Uterus (tissue), 7 donors: ENCODE results near the genes ANKRD27 and RHPN2.

- PRO-cap, 4 experiments = no peak in any of the 4 experiments
- RAMPAGE, long total RNA, 2 experiments = no peak in any of the 2 experiments
- RRBS = no CpG with 5 or more reads among the region's 8 CpGs
Measured at GRCh38 chr19:31262582-31263071, 86.6 kb downstream of the TSHZ3 start.

- PRO-cap, 4 experiments = no peak in any of the 4 experiments
- RAMPAGE, long total RNA, 2 experiments = start-site peak on the minus strand in 1 of 2 experiments, at chr19:31277796-31278434 at its widest, 39 reads per replicate
- RRBS = no CpG with 5 or more reads among the region's 37 CpGs
Measured at GRCh38 chr19:31277349-31278400, 71.6 kb downstream of the TSHZ3 start.

- PRO-cap, 4 experiments = no peak in any of the 4 experiments
- RAMPAGE, long total RNA, 2 experiments = no peak in any of the 2 experiments
- RRBS = no CpG with 5 or more reads among the region's 2 CpGs
Measured at GRCh38 chr19:31859490-31859820, 486.0 kb upstream of the ZNF507 start.

GRCh38 chr19:31910193-31910660, 435.2 kb upstream of the ZNF507 start:
- PRO-cap, 4 experiments = no peak in any of the 4 experiments
- RAMPAGE, long total RNA, 2 experiments = no peak in any of the 2 experiments
- RRBS = 60% methylated on average over 1 of the region's 7 CpGs

GRCh38 chr19:32674216-32675308, at the start of gene ANKRD27:
Gene ANKRD27, minus strand, starts transcription at chr19:32675180.
- PRO-cap, 4 experiments = peak in 4 of 4 experiments; most common minus-strand start chr19:32675166 (in 4)
- RAMPAGE, long total RNA, 2 experiments = start-site peak on the minus strand in 2 of 2 experiments, at chr19:32675146-32675170 at its widest, 13 to 83 reads per replicate
- RRBS = 2% methylated on average over 47 of the region's 104 CpGs

- PRO-cap, 4 experiments = no peak in any of the 4 experiments
- RAMPAGE, long total RNA, 2 experiments = no peak in any of the 2 experiments
- RRBS = no CpG with 5 or more reads among the region's 2 CpGs
Measured at GRCh38 chr19:33008990-33009348, 36.9 kb downstream of the FAAP24 start.

DNA sequence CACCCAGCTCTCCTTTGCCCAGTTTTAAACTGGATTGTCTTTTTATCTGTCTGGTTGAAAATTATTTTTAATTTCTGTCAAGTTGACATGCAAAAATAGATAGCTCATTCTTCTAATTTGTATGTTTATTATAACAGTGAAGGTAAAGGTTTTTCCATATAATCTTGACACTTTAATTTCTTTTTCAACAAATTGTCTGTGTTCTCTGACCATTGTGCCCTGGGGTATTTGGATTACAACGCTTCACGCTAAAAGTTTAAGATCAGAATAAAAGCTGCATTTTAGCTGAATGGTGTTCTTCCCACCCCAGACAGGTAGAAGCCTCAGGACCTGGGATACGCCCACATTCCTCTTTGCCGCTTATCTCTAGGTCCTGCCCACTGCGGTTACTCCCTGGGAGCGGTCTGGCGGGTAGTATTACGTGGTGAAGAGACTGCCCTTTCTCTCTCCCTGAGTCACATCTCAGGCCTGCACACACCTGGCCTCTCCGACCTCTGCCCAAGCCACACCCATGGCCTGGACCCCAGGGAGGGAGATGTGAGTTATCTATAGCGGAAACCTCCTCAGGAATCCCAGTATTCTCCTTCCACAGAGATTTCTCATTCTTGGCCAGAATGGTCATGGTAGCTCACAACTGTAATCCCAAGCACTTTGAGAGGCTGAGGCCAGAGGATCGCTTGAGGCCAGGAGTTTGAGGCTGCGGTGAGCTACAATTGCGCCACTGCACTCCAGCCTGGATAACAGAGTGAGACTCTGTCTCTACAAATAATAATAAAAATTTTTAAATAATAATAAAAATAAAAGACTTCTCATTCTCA, 17.3 kb downstream of the RHPN2 start:
- PRO-cap, 4 experiments = peak in 1 of 4 experiments; most common plus-strand start position 417 of the sequence (in 1); most common minus-strand start position 314 of the sequence (in 1)
- RAMPAGE, long total RNA, 2 experiments = no peak in any of the 2 experiments
- RRBS = no CpG with 5 or more reads among the region's 13 CpGs

DNA sequence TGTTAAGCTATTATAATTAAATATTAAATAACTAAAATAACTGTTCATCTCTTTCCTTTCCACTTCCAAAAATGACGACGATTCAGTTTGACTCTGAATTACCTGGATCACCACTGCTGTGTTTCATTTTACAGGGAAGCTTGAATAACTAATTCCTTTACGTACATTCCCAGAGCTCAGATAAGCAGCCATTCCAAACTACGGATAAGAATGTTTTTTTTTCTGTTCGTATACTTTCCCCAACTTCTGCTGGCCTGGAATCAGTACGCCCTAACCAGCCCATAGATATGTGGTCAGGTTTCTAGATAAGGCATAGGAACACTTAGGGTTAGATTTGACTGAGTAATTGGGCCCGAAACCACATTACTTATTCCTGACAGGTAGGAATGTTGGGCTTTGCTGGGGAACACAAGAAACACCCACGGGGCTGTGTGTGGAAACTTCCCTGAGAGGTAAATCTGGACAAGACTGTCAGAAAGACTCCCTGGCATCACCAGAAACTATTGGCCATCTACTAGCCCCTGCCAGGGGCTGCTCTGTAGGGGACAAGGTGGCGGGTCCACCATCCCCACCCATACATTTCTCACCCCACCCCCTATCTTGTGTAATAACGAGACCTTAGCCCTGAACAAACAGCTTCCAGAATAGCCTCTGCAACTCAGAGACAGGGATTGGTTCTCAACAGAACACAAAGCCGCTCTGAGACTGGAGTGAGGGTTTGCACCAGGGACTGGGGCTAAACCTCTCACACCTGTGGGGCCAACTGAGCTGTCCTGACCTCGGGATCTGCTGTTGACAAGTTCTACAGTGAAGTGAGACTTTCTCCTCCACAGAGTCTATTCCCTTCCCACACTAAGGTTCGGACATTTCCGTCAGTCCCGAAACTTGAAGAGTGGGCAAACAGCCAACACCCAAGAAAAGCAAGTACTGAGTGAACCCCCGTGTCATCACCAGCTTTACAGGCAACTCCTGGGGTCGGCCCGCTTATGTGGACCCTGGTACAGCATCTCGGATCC, 15.6 kb downstream of the RHPN2 start:
- PRO-cap, 4 experiments = no peak in any of the 4 experiments
- RAMPAGE, long total RNA, 2 experiments = no peak in any of the 2 experiments
- RRBS = no CpG with 5 or more reads among the region's 19 CpGs

GRCh38 chr19:33064761-33065594, at the start of gene RHPN2:
Gene RHPN2, minus strand, starts transcription at chr19:33064888.
- PRO-cap, 4 experiments = peak in 4 of 4 experiments; most common plus-strand start chr19:33064999 (in 2); most common minus-strand start chr19:33064888 (in 4)
- RAMPAGE, long total RNA, 2 experiments = start-site peak on the minus strand in 1 of 2 experiments, at chr19:33064877-33064888 at its widest, 14 reads per replicate
- RRBS = 5% methylated on average over 11 of the region's 93 CpGs

- PRO-cap, 4 experiments = no peak in any of the 4 experiments
- RAMPAGE, long total RNA, 2 experiments = no peak in any of the 2 experiments
- RRBS = no CpG with 5 or more reads among the region's 8 CpGs
Measured at GRCh38 chr19:33291417-33291905, 10.9 kb downstream of the CEBPA start.

DNA sequence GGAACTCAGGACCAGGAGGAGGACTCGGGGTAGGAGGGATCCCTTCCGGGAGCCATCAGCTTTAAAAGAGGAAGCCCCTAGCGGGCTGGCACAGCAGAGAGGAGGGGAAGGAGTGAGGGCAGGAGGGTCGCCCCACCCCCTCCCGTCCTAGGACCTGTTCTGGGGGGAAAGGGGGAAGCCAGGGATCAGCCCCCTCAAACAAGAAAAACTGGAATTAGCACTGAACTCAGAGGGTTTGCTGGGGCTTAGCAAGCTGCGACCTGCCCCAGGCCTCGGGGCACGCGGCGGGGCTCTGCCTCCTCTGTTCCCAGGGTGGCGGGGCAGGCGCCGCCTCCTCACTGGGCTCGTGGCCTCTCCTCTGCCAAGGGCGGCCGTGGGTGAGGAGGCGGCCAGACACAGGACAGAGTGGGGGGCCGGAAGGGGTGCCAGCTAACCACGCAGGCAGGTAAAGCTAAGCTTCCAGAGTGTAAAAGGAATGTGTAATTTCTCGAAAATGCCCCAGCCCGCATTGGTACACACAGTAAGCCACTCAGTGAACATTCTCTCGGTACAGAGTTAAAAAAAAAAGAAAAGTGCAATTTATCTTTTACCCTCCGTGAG, 3.8 kb downstream of the CEBPA start:
- PRO-cap, 4 experiments = no peak in any of the 4 experiments
- RAMPAGE, long total RNA, 2 experiments = no peak in any of the 2 experiments
- RRBS = no CpG with 5 or more reads among the region's 23 CpGs

- PRO-cap, 4 experiments = no peak in any of the 4 experiments
- RAMPAGE, long total RNA, 2 experiments = no peak in any of the 2 experiments
- RRBS = no CpG with 5 or more reads among the region's 15 CpGs
Measured at GRCh38 chr19:33310493-33311165, 8.3 kb upstream of the CEBPA start.

DNA sequence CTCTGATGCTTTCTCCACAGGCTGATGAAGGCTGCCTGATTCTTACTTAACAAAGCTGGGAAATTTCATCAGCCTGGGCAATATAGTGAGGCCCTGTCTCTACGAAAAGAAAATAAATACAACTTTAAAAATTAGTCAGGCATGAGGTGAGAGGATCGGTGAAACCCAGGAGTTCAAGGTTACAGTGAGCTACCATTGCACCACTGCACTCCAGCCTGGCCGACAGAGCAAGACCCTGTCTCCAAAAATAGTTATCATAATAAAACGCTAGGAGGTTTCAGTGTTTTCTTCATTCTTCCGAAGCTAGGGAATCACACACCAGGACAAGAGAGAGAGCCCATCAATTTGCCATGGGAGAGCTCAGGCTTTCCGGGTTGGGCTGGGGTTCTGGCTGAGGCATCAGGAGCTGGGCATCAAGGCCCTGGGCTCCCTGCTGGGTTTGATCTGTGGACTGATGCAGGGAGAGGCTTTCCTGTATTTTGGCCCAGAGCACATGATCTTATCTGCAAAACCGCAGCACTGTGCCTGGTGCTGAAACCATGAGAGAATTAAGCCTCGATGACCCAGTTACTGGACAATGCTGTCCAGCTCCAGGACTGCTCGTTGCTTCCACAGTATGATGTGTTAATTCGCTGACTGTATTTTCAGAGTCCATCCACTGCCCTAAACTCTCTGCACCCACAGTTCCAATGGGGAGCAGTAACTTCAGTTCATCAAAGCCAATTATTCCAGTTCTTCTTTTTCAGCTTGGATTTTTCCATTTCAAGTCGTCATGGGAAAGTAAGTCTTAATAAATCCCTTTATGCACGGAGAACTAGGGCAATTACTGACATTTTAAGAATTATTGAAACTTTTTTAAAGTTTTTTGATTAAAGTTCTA, 24.9 kb upstream of the CEBPG start:
- PRO-cap, 4 experiments = no peak in any of the 4 experiments
- RAMPAGE, long total RNA, 2 experiments = no peak in any of the 2 experiments
- RRBS = no CpG with 5 or more reads among the region's 12 CpGs

- PRO-cap, 4 experiments = no peak in any of the 4 experiments
- RAMPAGE, long total RNA, 2 experiments = no peak in any of the 2 experiments
- RRBS = no CpG with 5 or more reads among the region's 11 CpGs
Measured at GRCh38 chr19:33379158-33379510, 5.6 kb downstream of the CEBPG start.

DNA sequence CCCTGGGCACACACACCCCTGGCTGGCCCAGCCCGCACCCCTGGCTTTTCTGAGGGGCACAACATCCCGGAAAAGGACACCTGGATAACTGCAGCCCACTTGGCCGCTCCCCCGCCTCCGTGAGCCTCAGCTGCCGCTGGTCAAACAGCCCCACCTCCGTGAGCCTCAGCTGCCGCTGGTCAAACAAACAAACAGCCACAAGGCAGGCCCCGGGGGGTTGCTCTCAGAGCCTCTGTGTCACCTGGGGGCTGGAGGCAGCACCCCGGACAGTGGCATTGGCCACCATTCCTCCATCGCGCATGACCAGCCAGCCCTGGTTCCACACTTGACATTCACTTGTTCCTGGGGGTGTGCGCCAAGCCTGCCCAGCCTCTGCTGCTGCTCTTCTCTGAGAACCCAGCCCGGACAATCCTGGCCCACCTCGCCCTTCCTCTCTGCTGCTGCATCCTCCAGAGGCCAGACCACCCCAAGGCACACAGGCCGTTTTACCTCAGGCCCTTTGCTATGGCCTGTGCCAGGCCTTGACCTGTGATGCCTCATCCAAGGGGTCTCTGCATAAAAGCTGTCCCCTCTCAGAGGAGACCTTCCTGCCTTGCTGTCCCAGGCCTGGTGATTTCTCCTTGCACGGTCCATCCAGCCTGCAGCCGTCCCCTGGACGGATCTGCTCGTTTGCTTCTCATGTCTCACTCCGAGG, 20.0 kb downstream of the CEBPG start:
- PRO-cap, 4 experiments = no peak in any of the 4 experiments
- RAMPAGE, long total RNA, 2 experiments = no peak in any of the 2 experiments
- RRBS = 84% methylated on average over 4 of the region's 21 CpGs

DNA sequence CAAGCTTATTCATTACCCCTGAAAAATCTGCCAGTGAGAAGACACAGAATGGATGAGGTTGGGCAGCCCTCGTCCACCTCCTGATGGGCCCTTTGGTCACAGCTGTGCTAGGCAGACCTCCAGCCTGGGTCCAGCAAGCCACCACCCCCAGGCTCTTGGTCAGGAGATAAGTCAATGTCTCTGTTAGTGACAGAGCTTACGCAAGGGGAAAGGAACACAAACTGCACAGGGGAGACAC, 19.7 kb downstream of the PEPD start:
- PRO-cap, 4 experiments = no peak in any of the 4 experiments
- RAMPAGE, long total RNA, 2 experiments = no peak in any of the 2 experiments
- RRBS = no CpG with 5 or more reads among the region's 2 CpGs

GRCh38 chr19:33520617-33521200, 882 bp downstream of the PEPD start:
- PRO-cap, 4 experiments = no peak in any of the 4 experiments
- RAMPAGE, long total RNA, 2 experiments = no peak in any of the 2 experiments
- RRBS = no CpG with 5 or more reads among the region's 5 CpGs

DNA sequence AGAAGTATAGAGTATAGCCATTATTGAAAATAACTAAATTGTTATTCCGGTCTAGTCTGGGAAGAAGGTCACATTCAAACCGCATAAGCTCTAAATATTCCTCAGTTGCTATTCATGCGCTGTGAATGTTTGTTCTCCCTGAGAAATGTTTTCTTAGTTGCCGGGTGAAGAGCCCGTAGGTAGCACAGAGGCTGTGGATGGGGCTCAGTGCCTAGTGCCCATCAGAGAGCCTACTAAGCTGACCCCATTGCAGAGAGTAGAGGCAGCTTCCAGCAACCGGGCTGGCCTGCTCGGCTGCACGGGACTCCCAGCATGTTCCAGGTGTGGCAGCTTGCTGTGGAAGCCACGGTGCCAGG, 82.2 kb downstream of the KCTD15 start:
- PRO-cap, 4 experiments = no peak in any of the 4 experiments
- RAMPAGE, long total RNA, 2 experiments = no peak in any of the 2 experiments
- RRBS = 94% methylated on average over 5 of the region's 9 CpGs

- PRO-cap, 4 experiments = no peak in any of the 4 experiments
- RAMPAGE, long total RNA, 2 experiments = no peak in any of the 2 experiments
- RRBS = no CpG with 5 or more reads among the region's 16 CpGs
Measured at GRCh38 chr19:33883843-33884807, 87.5 kb downstream of the KCTD15 start.

- PRO-cap, 4 experiments = no peak in any of the 4 experiments
- RAMPAGE, long total RNA, 2 experiments = no peak in any of the 2 experiments
- RRBS = no CpG with 5 or more reads among the region's 12 CpGs
Measured at GRCh38 chr19:34221473-34221768, 32.9 kb upstream of the GARRE1 start.